Cytotoxic T cell (primary cell): Measurements from ENCODE around the genes NMS and RPL31.

DNA sequence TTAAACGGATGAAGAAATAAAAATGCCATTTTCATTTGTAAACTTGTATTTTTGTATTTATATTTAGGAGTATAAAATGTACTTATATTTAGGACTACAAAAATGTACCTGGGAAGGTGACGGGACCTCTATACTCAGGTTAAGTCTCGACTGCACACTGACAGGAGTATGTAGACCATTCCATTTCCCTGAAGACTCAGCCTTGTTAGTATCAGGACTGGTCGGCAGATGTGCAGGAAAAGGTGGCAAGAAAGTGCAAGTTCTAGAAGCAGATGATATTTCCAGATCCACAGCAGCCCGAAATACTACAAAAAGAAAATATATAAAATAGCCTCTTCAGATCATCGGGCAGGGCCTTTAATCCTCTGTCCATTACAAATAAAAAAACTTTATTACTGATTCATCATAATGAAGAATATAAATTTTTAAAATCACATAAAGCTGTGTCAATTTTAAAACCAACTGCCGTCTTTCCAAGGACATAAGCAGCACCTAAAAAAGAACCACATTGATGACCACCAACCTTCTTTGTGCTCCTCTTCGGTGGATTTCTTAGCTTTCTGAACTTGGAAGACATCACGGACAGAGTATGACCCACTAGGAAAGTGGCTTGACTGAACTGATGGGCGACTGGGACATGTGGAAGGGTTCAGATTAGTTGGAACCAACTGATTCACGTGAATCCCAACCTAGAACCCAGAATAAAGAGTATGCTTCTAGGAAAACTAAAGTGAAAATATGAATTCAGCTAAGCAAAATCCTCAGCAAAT, 68.8 kb downstream of the EIF5B start:
- PRO-cap, 2 experiments: no peak in any of the 2 experiments

DNA sequence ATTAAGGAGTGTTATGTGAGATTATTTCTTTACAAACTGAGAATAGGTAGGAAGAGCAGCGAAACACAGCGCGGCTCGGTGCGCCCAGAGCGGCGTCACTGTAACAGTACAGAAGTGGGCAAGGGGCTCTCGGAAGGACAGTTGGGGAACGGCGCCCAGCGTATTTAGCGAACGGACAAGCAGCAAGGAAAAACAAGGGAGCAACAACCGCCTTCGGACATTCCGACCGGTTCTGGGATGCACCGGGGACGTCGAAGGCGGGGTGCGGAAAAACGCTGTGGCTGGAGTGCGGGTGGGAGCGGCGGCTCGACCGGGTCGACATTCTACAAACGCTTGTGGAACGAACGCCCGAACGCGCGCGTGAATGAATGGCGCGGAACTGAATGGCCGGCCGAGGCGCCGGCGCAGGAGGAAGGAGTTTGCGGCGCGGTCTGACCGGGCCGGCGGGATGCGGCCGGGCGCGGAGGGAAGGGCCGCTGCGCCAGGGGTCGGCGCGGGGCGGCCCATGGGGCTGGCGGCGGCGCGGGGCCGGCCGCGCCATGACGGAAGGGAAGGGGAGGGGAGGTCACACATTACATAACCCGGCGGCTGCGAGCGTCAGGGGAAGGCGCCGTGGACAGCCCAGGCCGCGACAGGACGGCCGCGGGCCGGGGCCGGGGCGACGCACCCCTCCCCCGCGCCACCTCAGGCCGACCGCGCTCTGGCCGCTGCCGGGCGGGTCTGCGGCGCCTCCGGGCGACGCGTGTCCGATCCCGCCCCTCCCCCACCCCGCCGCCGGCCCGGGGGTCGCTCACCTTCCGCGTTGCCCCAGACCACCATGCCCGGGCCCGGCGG, 577 bp downstream of the REV1 start:
- PRO-cap, 2 experiments: peak in 2 of 2 experiments; most common plus-strand start position 111 of the sequence (in 2); most common minus-strand start position 544 of the sequence (in 2)

- PRO-cap, 2 experiments: no peak in any of the 2 experiments
Measured at GRCh38 chr2:99638140-99638903, 148.5 kb upstream of the REV1 start.

GRCh38 chr2:99710626-99711551, 221.1 kb upstream of the REV1 start:
- PRO-cap, 2 experiments: no peak in any of the 2 experiments

DNA sequence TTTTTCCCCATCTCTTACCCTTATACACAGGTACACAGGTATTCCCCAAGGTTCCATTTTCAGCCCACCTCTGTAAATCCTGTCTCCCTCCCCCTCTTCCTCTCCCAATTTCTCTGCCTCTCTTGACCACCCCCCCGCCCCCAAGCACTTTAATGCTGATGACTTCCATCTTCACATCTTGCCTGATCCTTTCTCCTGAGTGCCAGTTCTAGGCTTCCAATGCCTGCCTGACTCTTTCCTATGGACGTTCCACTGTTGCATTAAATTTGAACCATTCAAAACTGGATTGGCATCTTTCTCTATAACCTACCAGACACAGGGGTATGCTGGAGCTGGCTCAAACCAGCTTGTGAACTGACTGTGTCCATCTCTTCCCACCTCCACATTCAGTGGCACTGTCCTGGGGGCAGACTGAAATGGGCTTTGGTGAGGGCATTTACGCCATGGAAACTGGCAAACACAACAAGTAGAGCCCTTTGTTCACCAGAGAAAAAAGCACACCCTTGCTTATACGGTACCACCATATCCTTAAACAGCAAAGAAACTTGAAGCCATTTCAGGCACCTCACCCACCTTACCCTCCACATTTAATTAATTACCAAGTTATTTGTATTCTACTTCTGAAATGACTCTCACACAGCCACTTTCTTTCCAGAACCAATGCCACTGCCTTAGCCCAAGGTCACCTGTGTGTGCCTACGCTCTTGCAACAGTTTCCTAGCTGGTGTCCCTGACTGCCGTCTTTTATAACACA, 175.1 kb downstream of the AFF3 start:
- PRO-cap, 2 experiments: no peak in any of the 2 experiments

DNA sequence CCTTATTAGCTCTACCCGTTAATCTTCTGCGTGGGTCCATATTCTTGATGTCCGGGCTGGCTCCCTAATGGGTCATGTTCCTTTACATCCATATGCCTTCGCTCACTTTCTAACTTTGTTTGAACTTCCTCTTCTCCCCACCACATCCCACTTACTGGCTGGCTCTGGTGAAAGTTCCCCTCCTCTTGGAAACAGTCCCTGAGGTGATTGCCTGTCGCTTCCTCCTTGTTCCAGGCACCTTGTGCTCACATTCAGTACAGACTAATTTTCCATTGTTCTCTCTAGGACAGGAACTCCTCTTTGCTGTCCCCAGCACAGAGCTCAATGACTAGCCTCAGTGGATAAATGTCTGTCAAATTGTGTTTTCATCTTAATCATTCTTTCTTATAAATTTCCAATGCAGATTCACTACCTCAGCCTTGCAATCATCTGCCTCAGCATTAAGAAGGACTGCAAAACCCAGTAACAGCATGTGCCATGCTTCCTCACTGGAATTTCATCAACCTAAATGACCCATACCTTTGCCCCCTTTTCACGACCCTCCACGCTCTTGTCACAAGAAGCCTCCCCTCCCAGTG, 102.7 kb downstream of the AFF3 start:
- PRO-cap, 2 experiments: no peak in any of the 2 experiments

DNA sequence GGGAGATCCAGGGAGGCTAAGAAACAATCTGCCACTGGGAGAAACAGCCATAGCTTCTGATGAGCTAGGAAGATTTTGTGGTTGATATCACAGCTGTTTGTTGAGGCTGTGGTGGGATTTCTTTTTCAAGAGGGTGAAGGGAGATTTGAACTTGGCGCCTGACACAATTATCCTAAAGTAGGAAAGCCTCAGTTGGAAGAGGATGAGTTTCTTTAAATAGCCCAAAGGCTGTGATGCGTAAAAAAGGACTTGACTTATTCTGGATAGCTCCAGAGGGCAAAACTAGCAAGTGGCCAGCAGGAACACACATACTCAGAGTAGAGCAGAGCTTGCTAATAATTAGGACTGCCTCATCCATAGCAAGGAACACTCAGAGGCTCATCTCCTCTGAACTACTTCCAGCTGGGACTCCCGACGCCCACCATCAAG, 74.1 kb downstream of the AFF3 start:
- PRO-cap, 2 experiments: no peak in any of the 2 experiments

DNA sequence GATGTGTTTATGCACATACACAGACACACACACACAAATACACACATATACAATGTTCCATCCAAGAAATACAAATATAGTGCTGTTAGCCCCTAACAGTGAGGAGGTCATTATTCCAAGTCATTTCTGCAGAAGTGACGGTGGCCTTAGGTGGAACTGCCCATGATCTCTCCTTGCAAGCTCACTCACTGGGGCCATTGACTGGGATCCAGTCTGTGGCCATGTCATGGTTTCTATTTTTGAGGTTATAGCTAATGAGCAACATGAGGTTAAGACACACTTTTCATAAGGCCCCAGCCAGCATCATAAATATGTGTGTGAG, 584 bp downstream of the AFF3 start:
- PRO-cap, 2 experiments: no peak in any of the 2 experiments

DNA sequence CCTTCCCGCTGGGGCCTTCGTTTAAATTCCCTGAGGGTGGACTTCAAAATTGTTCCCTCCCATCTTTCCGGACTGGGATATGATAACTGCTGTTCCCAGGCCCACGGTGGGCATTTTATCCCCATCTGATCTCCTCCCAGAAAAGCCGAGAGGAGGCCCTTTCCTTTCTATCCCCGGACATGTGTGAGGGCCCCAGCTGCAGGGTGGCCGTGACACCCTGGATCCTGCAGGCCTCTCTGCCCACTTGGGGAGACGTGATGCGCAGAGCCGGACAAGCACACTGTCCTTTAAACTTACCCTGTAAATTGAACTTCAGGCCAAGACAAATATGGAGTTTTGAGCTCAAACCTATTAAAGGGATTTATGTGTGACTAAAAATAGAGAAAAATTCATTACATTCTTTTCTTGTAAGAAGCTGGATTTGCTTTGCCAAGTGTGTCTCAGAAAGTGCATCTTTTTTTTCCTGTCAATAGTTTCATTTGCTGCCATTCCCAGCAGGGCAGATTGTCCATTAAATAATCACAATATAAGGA, 54.6 kb upstream of the AFF3 start:
- PRO-cap, 2 experiments: no peak in any of the 2 experiments

- PRO-cap, 2 experiments: no peak in any of the 2 experiments
Measured at GRCh38 chr2:100261979-100262444, 60.3 kb downstream of the LONRF2 start.

DNA sequence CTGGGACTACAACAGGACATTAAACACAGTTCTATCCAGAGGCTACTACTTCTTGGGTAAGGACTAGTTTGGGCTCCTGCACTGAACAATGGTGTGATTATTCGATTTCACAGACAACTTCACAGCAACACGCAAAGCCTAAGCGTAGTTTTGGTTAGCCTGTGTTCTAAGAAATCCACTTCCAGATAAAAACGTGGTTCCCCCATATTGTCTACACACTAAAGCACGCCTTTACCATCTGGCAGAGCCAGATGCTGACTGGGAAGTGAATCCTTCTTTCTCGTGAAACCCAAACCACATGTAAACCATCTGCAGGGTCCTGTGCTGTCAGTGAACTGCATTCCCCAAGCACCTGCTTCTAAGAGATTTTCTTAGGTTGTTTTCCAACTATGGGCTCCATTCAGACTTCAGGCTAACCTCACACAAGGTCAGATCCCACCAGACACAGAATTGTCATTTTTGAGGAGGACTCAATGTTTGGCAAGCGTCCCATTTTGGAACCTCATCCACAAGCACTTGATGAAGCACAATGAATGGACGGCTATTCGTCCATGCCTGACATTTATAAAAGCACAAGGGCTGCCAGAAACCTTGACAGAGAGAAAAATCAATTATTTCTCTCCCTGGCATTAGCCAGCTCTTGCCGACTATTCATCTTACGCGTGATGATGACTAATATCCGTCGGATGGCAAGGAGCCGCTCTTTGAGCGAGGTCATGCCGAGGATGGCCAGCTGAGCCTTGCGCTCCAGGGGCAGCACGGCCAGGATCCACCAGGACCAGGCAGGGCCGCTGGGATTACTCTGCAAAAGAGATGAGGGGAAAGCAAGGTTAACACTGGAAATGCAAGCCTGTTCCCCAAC, 38.4 kb downstream of the LONRF2 start:
- PRO-cap, 2 experiments: no peak in any of the 2 experiments

DNA sequence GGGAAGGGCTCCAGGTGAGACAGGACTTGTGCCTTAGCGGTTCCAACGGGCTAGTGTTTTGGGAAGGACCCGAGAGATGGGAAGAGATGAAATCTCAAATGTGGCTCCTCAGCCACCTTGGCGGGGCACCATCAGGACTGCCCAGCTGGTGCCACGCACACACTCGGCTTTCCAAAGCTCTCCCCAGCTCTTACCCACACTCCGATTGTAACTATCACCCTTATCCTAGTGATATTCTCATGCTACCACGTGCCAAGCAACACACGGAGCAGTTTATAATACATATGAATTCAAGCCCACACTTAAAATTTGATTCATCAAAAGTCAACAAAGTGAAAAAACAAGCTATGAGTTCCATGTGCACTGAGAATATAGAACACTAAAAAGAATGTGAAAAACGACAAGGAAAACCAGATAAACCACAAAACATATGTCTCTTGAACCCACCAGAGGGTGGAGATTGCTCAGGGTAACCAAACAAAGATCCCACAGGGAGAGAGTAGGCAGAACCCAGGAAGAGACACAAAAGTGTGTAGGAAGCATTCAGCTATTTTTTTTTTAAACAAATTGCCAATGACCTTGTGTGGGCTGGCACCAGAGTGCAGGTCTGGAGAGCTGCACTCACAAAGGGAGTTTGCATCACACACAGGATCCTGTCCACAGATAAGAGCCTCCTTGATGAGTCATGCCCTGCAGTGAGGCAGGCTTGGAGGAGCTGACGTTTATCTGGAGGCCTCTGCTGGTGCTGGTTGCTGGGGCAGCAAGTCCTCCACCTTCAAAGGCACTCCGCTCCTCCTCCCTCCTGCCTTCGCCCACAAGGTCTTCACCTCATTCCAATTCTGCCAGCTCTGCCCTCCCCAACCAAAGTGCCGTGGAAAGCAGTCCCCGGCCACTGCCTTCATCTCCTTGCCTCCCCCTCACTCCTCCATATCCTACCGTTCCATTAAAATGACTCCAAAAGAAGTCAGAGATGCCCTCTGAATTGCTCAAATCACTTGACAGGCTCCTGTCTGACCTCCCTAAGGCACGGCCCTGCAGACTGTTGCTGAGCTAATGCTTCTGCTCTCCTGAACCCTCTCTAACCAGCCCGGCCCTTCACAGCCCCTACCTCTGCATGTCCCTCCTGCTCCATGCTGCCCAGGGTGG, 31.3 kb downstream of the LONRF2 start:
- PRO-cap, 2 experiments: no peak in any of the 2 experiments

DNA sequence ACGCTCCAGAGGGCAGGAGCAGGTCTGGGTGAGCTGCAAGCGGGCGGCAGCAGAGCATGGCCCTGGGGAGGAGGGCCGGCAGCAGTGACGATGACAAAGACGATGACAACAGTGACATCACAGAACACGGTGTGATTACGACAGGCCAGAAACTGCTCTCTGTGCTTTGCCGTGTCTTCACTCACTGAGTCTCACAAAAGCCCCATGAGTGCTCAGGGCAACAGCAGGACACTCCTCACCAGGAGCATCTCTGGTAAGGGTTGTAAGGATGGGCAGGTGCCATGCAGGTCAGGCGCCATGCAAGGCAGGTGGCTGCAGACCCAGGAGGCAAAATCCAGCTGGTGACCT, 23.2 kb downstream of the CHST10 start:
- PRO-cap, 2 experiments: no peak in any of the 2 experiments

DNA sequence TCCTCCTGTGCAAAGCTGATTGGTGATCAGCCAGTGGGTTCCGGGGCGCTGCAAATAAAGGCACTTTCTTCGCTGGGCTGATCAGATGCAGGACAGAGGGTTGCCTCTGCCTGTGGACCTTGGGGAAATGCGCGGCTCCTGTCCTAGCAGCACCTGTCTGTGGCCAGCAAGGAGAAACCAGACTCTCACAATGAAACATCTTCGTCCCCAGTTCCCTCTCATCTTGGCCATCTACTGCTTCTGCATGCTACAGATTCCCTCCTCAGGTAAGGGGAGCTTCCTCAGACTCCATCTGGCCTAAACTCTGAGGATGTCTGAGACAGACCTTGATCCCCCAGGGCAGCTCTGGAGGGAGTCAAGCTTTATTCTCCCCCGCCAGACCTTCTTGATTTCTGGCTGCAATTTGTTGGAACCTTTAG, at the start of gene NMS:
NMS (plus strand) TSS at position 184 of the 419 bp plus-strand sequence.
- PRO-cap, 2 experiments: no peak in any of the 2 experiments

GRCh38 chr2:100851292-100851948, 31.5 kb downstream of the NPAS2 start:
- PRO-cap, 2 experiments: no peak in any of the 2 experiments

- PRO-cap, 2 experiments: no peak in any of the 2 experiments
Measured at GRCh38 chr2:100883328-100883558, 63.3 kb downstream of the NPAS2 start.

DNA sequence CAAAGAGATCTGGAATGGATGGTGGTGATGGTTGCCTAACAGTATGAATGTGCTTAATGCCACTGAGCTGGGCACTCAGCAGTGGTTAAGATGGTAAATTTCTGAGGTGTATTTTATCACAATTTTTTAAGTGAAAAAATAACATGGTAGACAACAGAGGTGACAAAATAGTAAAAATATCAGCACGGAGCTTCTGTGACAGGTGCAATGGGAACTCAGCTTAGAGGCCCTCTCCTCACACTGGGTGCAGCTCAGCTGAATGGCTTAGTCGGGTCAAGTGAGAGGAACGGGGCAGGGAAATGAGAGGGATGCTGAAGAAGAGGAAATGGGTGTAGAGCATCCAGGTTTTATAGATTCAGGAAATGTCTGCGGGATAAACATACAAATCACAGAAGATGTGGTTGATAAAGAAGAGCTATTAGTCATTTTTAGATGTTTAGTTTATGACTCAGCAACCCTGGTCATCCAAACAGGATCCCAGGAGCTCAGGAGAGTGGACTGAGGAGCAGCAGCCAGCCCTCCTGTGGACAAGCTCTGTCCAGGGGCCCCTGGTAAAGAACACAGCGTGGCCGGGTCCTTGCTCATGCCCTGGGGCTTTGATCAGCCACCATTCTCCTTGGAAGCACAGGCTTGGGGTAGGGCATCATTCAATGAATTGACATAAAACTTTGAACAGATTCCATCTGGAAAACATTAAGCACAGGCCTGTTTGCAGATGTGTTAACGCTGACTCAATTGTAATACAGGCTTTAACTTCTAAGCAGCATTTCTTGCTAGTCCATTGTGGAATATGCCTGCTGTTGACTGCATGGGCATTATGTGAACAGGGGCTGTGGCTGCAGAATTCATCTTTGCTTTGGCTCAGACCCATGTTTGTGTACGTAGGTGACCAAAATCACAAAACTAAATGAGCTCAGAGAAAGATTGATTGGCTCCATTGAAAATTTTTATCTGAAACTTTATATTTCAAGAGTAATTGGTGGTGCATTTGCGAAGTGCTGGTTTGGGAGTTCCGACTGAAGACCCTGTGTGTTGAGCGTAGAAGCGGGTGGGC, 83.0 kb downstream of the NPAS2 start:
- PRO-cap, 2 experiments: no peak in any of the 2 experiments

DNA sequence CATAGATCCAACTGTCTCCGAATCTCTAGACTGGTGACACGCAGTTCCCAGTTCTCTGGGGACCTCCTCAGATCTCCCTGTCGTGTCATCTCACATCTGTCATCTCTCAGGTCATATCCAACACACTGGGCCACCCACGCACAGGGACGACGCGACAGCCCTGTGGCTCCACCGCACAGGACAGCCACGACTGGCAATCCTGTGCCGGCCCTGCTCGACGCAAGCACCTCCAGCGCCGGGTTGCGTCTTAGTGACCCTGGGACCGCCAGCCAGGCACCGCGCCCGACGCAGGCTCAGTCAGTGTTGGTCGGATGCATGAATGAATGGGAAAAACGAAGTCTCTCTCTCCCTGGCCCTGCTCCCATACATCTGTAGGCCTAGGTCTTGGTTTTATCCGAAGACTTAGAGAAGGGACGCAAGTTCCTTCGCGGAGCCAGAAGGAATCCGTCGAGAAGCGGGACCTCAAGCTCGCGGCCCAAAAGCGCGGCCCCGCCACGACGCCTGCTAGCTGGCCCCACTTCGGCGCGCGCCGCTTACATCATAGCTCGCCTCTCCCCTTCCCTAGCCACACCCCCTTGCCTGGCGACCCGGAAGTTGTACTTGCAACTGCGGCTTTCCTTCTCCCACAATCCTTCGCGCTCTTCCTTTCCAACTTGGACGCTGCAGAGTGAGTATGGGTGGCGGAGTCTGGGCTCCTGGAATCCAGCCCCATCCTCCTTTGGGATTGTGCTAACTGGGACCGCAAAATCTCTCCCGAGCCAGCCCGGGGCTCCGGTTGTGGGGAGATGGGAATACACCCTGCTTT, at the start of gene RPL31:
RPL31 (plus strand) TSS at position 641 of the 805 bp plus-strand sequence.
- PRO-cap, 2 experiments: peak in 2 of 2 experiments; most common plus-strand start position 645 of the sequence (in 2); most common minus-strand start position 510 of the sequence (in 2)

DNA sequence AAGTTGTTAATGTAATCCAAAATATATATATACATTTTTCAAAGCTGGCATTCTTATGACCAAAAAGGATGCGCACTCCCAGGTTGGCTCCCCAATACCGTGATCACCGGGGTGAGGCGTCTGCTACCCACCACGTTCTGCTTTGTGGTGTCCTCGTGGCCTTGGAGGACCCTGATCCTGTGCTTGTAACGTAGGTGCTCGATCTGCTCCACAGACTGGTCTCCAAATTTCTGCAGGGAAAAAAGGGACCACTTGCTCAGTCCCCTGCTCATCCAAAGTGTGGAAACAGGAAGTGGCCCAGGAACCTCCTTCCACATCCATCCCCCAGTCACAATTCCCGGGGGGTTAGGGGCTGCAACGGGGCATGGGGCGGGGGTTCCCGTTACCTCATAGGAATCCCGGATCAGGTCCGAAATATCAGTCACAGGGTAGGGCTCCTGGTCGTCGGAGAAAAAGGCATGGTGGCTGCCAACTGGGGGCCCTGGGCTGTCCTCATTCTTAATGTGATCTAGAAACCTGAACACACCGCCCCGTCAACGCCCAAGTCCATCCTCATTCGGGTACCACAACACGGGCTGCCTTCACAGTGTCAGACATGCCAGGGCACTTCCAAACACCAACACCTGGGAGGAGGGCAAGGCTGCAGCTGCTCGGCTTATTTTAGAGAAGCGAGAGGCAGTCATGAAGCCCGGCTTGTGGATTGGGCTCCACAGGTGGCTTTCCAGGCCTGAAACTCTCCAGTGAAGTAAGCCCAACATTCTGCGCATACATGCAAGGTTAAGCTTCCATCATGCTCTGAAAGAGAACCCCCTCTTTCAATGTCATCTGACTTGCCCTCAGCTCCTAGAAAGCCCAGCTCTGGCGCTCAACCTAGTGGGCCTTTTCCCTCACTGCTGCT, 26.1 kb downstream of the RPL31 start:
- PRO-cap, 2 experiments: no peak in any of the 2 experiments

DNA sequence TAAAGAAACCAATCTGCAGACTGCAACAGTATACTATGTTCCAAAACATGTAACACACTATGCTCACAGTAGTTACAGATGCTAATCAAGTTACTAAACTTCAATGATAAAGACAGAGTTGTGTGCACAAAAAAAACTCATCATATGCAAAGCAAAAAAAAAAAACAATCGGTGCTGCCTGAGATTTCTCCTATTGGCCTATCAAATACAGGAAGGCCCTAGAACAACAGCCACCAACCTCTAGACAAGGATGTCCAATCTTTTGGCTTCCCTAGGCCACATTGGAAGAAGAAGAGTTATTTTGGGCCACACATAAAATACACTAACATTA, 64.8 kb downstream of the TBC1D8 start:
- PRO-cap, 2 experiments: no peak in any of the 2 experiments